Aorta (tissue), 1 donor: Measurements from ENCODE around the genes MIIP, PRAMEF33 and PRAMEF20.

DNA sequence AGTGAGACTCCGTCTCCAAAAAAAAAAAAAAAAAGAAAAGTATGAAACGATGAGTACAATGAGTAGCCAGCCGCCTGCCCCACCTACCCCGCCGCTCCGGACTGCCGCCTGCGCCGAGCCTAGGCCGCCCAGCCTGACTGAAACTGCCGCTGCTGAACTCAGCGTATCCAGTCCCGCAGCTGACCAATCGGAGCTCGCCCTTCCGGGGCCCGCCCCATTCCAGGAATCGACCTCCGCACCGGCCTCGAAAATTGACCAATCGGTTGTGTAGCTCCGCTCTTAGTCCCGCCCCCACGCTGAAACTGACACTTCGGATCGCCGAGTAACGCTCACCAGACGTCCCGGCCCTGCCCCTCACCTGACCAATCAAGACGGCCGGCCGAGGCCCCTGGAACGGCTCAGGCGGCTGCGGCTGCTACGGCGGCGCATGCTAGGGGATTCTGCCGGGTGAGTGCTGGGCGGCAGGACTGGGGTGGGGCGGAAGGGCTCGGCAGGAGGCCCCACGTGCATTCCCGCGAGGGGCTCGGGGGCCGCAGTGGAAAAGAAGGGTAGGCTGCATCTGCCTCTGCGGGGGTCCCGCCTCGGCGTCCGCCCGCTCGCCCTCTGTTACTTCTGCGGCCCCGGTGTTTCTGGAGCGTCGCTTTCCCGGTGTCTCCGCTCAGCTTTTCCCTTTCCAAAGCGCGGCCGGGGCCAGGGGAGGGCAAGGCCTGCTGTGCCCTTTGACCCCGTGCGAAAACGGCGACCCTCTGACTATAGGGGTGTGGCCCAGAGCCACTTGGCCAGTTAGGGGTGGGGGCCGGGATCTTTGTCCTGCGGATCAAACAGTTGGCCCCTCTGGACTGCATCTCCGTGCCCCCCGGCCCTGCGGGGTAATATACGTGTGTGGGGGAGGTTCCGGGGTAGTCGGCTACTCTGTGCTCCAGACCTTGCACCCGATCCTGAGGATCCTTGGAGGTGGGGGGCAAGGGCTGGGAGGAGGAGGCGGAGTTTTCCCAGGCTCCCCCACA lies at the start of gene MIIP:
TSS of gene MIIP (plus strand) at position 393 of the 1,007 bp plus-strand sequence.
- PRO-cap = bidirectional peak, plus-strand start at position 369 of the sequence, minus-strand start at position 139 of the sequence

DNA sequence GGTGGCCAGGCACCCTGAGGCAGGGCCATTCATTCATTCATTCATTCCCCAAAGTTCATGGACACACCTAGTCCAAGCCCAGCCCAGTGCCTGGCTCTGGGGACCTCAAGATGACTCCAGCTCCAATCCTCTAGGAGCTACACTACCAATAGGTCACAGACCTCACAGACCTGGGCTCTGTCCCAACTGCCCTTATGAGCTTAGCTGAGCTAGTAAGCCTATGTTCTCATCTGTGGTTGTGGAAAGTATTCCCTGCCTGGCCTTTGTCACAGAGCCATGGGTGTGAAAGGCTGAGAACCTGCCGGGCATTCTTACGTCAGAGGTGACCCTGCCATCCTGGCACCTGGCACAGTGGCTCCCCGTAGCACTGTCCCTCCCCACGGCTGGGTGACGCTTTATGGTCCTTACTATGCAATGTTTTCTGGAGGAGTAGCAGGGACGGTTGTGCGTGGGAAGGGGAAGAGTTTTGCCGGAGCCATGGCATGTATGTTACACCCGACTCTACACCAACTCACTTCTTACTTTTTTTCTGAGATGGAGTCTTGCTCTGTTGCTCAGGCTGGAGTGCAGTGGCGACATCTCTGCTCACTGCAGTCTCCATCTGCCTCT lies 3.5 kb downstream of the TNFRSF1B start:
- PRO-cap = no peak

DNA sequence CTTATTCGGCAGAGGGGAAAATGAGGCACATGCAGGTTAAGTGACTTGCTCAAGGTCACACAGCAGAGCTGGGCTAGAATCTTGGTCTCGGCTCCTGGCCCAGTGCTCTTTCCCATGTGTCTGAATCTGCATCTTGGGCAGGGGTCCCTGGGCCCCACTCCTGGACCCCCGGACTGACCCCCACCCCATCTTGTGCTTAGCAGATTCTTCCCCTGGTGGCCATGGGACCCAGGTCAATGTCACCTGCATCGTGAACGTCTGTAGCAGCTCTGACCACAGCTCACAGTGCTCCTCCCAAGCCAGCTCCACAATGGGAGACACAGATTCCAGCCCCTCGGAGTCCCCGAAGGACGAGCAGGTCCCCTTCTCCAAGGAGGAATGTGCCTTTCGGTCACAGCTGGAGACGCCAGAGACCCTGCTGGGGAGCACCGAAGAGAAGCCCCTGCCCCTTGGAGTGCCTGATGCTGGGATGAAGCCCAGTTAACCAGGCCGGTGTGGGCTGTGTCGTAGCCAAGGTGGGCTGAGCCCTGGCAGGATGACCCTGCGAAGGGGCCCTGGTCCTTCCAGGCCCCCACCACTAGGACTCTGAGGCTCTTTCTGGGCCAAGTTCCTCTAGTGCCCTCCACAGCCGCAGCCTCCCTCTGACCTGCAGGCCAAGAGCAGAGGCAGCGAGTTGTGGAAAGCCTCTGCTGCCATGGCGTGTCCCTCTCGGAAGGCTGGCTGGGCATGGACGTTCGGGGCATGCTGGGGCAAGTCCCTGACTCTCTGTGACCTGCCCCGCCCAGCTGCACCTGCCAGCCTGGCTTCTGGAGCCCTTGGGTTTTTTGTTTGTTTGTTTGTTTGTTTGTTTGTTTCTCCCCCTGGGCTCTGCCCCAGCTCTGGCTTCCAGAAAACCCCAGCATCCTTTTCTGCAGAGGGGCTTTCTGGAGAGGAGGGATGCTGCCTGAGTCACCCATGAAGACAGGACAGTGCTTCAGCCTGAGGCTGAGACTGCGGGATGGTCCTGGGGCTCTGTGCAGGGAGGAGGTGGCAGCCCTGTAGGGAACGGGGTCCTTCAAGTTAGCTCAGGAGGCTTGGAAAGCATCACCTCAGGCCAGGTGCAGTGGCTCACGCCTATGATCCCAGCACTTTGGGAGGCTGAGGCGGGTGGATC lies 22.9 kb upstream of the VPS13D start:
- PRO-cap = no peak

- PRO-cap = no peak
These were observed 183.8 kb downstream of the DHRS3 start for GRCh38 chr1:12434147-12434627.

DNA sequence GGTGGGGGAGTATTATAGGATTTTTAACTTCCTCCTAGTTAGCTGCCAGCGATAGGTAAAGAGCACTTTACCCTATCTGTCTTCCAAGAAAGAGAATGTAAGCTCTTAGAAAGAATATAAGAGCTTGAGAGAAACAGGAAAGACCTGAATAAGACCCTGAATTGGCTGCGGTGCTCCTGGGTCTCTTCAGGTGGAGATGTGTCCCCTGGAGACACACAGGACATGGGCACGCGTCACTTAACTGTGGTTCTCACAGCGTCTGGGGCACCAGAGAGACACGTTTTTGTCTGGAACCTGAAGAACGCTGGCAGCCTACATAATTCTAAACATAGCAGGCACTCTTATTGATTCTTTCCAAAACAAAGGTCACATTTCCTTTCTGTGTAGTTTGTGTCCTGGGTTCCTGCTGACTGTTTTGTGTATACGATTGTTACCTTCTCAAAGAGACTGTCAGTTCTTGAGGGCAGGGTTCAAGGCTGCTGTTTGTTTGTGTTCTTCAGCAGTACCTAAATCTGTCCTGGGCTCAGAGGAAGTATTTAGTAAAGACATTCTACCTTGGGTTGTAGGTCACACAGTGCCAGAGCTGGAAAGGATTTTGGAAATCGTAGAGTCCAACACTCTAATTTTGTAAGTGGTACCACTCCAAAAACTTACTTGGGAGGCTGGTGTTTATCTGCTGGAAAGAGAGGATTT lies 164.6 kb downstream of the DHRS3 start:
- PRO-cap = no peak

DNA sequence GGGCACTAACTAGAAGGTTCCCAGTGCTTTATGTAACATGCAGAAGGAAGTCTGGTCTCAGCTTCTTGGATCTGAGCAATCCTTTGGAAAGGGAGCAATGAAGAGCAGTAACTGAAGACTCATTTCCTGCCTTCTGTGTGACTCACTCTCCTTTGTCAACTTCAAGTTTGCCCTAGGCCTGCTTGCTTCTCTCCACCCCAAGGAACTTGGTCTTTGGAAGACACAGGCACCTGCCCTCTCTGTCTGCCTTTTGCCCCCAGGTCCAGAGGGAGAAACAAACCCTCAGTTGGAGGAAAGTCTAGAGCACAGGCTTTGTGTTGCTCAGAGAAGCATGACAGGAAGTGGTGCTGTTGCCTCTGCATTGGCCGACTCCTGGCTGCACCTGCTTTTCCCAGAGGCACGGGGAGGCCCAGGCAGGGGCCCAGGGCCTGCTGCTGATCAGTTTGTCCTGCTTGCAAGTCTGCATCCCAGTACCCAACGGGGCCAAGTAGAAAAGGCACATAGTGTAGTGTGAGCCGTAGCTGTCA lies 137.2 kb downstream of the DHRS3 start:
- PRO-cap = no peak

DNA sequence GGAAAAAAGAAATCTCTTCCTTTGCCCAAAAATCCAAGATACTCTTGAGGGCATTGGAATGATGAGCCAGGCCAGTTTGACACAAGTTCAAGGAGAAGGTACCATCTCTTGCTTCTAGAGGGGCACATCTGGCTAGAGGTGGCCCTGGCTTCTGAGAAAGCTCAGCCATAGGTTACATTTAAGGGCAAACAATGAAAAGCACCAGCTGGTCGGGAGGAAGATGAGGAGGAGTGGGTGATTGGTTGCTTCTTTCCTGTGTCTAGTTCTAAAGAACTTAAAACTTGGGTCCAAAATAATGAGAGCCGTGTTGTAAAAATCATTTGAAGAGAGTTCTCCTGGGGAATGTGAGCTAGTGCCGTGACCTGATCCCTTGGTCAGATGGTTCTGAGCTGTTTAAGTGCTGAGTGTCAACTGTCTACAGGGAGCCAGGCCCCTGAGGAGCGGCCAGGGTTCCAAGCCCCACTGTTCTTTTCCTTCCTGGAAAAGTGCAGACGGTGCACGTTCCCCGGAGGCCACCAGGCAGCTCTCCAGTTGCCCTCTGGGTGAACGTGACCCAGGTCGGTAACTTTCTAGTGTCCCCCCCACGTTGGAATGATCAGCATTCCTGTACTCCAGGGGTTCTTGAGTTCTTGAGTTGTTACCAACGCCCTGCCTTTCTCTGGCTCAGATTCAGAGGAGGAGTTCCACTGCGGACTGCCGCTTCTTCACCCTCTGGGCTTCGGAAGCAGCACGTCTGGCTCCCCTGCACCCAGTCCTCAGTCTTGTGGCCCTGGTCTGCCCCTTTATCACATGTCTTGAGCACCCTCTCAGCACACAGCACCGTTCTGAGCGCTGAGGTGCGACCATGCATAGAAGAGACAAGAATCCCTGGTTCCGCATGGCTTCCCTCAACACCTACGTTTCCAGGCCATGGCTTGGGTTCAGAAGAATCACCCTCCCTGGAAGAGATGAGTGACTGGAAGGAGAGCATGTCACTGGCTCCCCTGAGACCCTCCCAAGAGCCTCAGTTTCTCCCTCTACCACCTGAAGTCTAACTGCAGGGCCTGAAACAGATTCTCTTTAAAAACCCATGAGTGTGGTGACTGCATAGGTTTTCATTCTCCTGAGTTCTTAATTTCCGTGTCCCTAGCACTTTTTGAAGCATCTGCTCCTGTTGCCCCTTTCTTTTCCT lies 131.6 kb downstream of the DHRS3 start:
- PRO-cap = no peak

DNA sequence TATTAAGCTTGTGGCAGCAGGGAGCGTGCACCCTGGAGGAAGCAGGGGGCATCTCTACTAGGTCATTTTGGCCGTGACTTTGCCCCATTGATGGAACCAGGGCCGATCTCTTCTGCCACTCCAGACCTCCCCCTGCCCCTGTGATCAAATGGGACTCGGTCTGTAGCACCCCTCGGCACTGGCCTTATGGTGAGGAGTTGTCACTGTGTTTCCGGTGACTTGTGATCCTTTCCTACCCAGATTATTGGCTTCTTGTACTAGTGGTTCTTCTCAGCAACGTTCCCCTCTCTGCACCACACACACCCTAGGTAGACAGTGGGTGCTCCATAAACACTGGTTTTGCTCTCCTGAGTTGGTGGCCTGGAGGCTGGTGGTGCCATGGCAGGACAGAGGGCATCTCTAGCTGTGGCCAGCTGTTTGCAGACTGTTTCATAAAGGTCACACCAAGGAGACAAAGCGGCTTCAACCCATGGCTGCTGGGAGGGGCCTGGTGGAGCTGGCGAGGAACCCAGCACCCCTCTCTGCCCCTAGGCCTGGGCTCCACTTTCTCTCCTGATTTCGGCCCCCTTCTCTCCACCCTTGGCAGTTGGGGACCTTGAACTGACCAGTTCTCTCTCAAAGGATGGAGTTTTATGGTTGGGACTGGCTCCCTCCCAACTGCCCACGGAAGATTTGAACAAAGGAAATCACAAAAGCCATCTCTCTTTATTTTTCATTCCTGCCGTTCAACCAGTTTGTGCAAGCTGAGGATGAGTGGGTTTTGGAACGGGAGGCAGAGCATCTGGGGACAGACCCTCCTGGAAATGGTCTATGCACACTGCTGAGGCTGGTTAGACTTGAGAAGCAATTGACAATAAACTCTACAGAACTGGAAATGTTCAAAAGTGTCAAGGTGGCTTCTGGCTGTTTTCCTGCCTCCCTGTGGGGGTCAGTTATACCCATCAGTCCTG lies 50.5 kb downstream of the DHRS3 start:
- PRO-cap = no peak

GRCh38 chr1:12590958-12591899 lies 26.8 kb downstream of the DHRS3 start:
- PRO-cap = no peak

DNA sequence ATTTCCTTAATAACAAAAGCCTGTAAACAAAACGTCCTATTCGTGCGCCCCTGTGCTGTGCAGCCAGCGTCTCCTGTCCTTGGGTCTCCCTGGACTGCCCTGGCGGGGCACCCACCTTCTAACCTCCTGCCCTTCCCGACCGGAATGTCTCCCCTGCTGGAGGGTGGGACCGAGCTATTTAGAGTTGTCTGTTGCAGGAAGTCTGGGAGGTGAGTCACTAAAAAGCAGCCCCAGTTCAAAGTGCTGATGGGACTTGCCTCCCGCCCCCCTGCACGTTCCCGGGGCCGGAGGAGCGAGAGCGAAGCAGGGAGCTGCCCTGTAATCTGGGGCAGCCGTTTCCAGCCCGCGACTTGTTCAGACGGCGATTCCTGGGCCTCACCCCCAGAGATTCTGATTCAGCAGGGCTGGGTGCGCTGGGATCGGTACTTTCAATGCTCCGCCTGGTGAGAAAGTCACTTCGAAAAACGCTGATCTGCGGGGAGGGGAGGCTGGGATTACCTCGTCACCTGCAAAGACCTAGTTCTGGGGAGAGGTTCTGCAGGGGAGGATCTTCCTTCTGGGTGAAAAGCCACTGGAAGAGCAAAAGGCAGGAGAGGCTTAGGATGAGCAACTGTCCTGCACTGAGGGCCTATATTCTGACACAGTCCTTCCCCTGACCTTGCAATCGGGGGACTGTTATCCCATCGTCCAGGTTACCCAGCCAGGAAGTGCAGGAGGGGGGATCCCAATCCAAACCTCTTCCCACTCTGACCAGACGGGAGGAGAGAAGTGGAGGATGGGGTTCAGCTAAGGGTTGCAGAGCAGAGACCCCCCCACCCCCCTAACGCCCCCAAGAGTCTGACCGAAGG lies 1.2 kb upstream of the DHRS3 start:
- PRO-cap = bidirectional peak, plus-strand start at position 273 of the sequence, minus-strand start at position 91 of the sequence; bidirectional peak, plus-strand start at position 393 of the sequence, minus-strand start at position 325 of the sequence

DNA sequence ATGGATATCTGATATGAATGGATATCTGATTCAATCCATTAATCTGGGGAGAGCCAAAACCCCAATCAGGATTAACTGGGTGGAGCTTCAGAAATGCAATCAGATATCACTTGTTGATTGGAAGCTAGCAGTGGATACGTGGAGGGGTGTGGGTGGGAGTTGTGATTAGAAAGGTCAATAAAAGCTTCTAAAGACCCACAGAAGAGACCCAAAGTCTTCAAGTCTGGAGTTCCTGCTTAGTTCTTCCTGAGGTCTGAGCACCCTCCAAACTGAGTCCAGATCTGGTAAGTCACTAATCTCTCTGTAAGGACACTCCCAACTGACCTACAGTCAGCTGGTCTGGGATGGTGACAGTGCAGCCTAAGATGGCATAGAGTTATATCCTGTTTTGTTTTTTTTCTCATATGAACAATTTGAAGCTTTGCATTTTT lies at the start of gene PRAMEF33:
TSS of gene PRAMEF33 (plus strand) at position 237 of the 431 bp plus-strand sequence.
- PRO-cap = no peak

DNA sequence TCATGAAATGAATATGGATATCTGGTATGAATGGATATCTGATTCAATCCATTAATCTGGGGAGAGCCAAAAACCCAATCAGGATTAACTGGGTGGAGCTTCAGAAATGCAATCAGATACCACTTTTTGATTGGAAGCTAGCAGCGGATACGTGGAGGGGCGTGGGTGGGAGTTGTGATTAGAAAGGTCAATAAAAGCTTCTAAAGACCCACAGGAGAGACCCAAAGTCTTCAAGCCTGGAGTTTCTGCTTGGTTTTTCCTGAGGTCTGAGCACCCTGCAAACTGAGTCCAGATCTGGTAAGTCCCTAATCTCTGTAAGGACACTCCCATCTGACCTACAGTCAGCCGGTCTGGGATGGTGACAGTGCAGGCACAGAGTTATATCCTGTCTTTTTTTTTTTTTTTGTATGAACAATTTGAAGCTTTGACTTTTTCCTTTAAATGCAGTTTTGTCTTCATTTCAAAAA lies at the start of gene PRAMEF20:
TSS of gene PRAMEF20 (plus strand) at position 220 of the 467 bp plus-strand sequence.
- PRO-cap = no peak

DNA sequence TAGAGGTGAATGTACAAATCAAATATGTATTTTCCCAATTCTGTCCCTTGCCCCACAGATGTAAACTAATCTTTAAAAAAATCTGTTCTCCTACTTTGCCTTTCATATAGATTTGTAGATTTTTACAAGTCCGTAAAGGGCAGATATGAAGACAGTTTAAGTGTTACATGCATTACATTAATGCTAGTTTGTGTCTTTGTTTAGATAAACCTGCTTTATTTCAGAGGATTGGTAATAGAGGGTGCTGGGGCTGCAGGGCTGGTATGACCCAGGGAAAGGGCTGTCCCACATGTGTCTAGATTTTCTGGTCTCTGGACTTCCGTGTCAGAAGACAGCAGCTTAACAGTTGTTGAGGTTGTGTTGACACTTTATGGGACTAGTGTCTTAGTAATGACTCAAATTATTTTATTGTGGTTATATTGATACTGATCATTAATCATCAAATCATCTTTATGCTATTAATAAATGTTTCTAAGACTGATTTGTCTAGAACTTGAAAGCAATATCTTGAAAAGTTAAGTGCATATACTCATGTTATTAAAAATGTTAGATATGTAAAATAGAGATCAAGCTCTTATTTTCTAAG lies 10.1 kb downstream of the PRDM2 start:
- PRO-cap = no peak

- PRO-cap = no peak
These were observed 61.4 kb downstream of the PRDM2 start for GRCh38 chr1:13761329-13761832.

GRCh38 chr1:13800221-13800638 lies 100.2 kb downstream of the PRDM2 start:
- PRO-cap = no peak

- PRO-cap = no peak
These were observed 282.4 kb downstream of the PRDM2 start for GRCh38 chr1:13982465-13982788.

GRCh38 chr1:14223602-14224346 lies 374.7 kb upstream of the KAZN start:
- PRO-cap = no peak

- PRO-cap = no peak
These were observed 288.7 kb upstream of the KAZN start for GRCh38 chr1:14309552-14310345.

- PRO-cap = no peak
These were observed 116.0 kb downstream of the KAZN start for GRCh38 chr1:14714517-14714881.

- PRO-cap = no peak
These were observed 144.0 kb downstream of the KAZN start for GRCh38 chr1:14742467-14742856.